Neural progenitor cell (in vitro differentiated cells): ENCODE results near the genes DEFB125, DEFB127, ZCCHC3, NRSN2 and TCF15.

DNA sequence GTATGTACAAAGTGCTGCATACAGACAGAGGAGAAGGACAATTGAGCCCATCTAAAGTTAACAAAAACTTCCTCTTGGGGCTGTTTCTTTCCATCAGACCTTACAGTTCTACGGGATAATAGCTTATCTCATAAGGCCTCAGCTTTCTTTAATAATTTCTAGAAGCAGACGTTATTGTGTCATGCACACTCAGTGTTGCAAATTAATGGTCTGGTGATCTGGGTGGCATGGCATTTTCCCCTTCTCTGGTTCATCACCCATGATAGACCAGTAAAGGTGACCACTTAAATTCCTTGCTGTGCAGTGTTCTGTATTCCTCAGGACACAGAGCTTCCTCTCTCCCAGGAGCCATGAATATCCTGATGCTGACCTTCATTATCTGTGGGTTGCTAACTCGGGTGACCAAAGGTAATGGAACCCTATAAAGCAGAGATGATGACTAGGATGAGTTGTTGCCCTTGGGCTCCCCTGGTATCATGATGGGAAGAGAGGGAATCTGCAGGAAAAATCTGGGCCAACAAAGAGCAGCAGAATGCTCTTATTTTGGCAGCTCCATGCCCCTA is at the start of gene DEFB125:
DEFB125 (plus strand) TSS at position 313 of the 563 bp plus-strand sequence.
- RAMPAGE, long total RNA, result no peak

DNA sequence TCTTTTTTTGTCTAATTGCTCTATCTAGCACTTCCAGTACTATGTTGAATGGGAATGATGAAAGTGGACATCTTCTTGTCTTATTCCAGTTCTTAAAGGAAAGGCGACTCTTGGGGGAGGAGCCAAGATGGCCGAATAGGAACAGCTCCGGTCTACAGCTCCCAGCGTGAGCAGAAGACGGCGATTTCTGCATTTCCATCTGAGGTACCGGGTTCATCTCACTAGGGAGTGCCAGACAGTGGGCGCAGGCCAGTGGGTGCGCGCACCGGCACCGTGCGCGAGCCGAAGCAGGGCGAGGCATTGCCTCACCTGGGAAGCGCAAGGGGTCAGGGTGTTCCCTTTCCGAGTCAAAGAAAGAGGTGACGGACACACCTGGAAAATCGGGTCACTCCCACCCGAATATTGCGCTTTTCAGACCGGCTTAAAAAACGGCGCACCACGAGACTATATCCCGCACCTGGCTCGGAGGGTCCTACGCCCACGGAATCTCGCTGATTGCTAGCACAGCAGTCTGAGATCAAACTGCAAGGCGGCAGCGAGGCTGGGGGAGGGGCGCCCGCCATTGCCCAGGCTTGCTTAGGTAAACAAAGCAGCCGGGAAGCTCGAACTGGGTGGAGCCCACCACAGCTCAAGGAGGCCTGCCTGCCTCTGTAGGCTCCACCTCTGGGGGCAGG is 12.4 kb upstream of the DEFB126 start:
- RAMPAGE, long total RNA, result no peak

- RAMPAGE, long total RNA, result no peak
Observed at GRCh38 chr20:157217-157543, at the start of gene DEFB127. DEFB127 (plus strand) TSS chr20:157454.

- RAMPAGE, long total RNA, result no peak
Observed at GRCh38 chr20:296917-297841, at the start of gene ZCCHC3. ZCCHC3 (plus strand) TSS chr20:297570.

DNA sequence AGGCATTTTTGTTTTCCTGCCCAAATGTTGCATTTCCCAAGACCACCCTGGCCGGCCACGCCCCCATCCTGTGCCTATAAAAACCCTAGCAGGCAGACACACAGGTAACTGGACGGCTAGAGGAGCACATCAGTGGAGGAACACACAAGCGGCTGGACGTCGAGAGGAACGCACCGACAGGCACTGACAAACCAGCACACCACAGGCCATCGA is 7.8 kb downstream of the ZCCHC3 start:
- RAMPAGE, long total RNA, result no peak

- RAMPAGE, long total RNA, result no peak
Observed at GRCh38 chr20:346270-347519, at the start of gene NRSN2. NRSN2 (plus strand) TSS chr20:347111.

DNA sequence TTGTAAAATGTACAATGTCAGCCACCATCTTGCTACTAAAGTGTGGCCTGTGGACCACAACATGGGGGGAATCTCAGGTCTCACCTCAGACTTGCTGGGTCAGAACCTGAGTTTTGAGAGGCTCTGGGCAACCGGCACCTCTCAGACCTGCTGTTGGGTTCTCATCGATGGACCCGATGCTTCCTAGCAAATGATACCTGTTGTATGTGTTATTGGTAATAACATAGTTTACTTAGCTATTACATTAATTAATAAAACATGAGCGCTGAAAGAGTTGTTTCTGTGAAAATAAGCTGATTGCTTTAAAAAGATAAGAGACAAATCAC is 5.5 kb downstream of the RBCK1 start:
- RAMPAGE, long total RNA, result no peak

GRCh38 chr20:420109-421266 is 12.4 kb downstream of the RBCK1 start:
- RAMPAGE, long total RNA, result no peak

DNA sequence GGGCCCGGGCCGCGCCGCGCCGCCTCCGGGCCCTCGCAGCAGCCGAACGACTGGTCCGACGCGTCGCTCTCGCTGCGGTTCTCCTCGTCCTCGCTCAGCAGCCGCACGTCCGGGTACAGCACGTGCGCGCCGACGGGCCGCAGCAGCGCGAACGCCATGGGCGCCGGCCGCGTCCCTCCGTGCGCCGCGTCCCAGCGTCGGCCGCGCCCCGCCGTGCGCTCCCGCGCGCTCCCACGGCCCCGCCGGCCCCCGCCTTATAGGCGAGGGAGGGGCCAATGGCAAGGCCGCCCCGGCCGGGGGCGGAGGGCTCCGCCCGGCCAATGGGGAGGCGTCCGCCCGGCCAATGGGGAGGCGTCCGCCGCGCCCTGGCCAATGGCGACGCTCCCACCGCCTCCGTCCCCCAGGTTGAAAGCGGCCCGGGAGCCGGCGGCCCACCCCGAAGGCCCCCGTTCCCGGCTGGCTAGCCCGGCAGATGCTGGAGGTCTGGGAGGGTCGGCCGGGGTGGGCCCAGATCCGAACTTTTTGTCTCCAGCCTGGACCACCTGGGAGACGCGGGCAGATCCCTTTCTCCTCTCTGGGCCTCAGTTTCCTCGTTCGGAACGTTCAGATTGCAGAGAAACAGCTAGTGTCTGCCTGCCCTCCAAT is at the start of gene TCF15:
TCF15 (minus strand) TSS at position 230 of the 645 bp plus-strand sequence.
- RAMPAGE, long total RNA, result no peak

DNA sequence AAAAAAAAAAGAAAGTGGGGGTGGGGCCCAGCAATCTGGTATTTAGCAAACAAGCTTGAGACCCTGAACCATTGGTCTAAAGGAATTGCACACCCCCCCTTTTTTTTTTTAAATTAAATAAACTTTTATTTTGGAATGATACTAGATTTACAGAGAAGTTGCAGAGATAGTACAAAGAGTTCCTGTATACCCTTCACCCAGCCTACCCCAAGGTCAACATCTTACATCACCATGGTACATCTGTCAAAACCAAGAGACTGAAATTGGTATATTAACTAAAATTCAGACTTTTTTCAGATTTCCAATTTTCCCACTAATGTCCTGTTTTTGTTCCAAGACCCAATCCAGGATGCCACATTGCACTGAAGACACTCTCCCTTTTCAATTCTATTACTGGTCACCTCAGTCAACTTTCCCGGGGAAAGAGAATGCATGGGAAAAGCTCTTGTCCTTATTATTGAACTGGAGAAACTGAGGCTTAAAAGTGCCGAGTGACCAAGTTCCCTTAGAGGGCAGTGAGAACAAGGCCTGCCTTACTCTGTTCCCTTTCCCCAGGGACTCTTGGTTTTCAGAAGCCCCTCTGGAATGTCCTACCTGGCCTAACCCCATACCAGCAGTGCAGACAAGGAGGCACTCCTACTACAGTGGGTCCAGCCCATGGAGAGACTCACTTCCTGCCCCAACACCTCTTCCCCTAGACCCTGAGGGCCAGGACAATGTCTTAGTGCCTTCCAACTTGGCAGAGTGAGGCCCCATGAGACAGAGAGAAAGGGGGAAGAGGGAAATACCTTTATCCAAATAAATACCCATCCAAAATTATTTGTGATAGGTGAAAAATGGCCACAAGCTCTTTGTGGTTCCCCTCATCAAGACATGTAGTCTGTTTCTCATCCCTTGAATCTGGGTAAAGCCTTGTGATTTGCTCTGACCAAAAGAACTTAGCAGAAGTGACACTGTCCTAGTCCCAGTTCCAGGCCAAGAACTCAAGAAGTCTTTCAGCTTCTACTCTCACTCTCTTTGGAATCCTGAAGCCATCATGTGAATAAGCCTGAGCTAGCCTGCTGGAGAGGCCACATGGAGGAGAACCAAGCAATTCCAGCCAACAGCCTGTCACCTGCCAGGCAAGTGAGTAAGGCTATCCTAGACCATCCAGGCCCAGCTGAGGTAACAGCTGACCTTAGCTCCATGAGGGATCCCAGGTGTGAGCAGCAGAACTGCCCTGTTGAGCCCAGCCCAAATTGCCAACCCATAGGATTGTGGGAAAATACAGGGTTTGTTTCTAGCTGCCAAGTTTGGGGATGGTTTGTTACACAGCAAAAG is 6.0 kb downstream of the SRXN1 start:
- RAMPAGE, long total RNA, result no peak

DNA sequence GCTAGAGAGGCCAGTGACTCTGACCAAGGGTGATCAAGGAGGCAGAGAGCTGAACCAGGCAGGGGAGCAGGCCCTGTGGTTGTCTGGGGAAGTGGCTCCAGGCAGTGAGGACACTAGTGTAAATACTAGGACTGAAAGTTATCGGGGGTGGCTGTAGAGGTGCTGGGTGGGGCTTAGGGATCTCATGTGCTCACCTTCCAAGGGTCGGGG is 1.0 kb downstream of the SRXN1 start:
- RAMPAGE, long total RNA, result no peak

DNA sequence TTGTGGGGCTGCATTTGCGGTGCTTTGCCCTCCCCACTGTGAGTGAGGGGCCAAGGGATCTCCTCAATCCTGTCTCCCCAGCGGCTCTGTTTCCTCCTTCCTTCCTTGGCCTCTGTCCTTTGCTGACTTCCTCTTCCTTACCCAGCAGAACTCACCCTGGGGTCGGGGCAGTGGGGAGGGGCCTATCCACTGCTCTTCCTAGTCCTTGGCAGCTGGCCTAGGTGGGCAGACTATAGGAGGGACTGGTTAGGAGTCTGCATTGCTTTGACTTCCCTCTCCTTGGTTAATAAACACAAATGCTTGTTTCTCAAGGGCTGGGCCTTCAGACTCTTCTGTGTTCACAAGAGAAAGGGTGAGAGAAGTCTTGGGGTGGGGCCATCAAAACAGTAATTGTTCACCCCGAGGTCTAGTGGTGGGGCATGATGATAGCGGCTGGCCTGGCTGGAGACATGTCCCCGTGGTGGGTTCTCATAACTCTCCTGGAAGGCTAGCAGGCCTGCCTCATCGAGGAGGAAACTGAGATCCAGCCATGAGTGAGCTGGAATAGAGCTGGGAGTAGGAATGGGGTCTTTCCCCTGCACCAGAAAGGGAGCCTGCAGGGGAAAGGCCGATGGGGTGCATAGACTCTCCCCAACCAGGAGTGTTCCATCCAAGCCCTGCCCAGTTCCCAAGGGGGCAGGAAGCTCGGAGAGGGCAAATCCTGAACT is 12.6 kb downstream of the FAM110A start:
- RAMPAGE, long total RNA, result no peak

- RAMPAGE, long total RNA, result no peak
Observed at GRCh38 chr20:958736-959243, 42.7 kb upstream of the ANGPT4 start.

DNA sequence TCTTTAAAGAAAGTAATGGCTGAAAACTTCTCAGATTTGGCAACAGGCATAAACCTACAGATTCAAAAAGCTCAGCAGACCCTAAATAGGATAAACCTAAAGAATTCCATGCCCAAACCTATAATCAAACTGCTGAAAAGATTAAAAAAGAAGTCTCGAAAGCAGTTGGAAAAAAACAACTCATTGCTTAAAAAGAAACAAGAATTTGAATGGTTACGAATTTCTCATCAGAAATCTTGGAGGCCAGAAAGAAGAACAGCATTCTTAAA is 28.5 kb downstream of the TMEM74B start:
- RAMPAGE, long total RNA, result no peak

GRCh38 chr20:1186718-1187301 is 2.0 kb upstream of the TMEM74B start:
- RAMPAGE, long total RNA, result no peak

GRCh38 chr20:1399785-1400431 is 7.1 kb upstream of the FKBP1A start:
- RAMPAGE, long total RNA, result no peak

DNA sequence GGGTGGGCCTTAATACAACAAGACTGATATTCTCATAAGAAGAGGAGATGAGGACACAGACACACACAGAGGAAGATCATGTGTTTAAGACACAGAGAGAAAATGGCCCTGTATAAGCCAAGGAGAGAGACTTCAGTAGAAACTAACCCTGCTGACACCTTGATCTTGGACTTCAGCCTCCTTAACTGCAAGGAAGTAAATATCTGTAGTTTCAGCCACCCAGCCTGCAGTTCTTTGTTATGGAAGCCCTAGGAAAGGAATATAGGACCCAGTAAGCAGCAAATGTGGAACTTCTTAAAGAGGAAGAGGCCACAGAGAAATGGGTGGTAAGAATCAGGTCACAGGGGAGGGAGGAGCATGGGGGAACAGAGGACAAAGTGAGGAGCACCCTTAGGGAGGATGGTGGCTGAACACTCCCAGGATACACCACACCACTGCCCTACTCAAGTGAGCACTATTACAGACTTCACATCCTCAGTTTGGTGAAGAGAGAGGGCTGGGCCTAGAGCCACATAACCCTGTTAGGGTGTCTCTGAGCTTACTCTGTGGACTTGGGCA is 735 bp downstream of the SIRPB1 start:
- RAMPAGE, long total RNA, result no peak

GRCh38 chr20:1654987-1655430 is 2.6 kb downstream of the SIRPG start:
- RAMPAGE, long total RNA, result no peak

DNA sequence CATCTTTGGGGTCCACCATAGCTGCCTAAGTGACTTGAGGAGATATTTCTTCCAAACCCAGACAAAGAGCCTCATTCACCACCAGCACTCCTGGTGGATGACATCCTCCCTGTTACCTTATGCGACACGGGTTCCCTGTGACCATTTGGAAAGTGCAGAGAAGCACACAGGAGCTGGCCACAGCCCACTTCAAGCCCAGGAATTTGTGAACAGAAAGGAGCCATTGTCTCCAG is 83.6 kb upstream of the SIRPA start:
- RAMPAGE, long total RNA, result no peak

DNA sequence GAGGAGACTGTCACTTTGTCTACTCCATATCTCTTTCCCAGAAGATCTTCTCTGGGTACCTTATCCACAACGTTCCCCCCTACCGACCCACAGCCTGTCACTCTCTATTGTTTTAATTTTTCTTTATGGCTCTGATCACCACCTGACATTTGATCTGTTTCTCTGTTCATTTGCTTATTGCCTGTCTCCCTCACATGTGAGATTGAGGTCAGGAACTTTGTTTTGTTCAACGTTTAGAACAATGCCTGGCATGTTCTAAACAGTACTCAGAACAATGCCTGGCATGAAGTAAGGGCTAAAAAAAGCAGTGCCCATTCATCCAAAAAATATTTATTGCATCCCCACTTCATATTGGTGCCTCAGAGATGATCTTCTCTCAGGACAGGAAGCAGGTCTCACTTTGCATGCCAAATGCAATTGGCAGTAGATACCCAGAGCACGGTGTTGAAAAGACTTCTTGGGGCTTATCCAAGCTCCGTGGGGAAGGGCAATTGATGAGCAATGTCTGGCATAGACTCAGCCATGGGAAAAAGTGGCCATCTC is 78.9 kb upstream of the SIRPA start:
- RAMPAGE, long total RNA, result no peak